Placental epithelial cell (primary cell): Measurements from ENCODE around the genes C10orf120 and HMX3.

DNA sequence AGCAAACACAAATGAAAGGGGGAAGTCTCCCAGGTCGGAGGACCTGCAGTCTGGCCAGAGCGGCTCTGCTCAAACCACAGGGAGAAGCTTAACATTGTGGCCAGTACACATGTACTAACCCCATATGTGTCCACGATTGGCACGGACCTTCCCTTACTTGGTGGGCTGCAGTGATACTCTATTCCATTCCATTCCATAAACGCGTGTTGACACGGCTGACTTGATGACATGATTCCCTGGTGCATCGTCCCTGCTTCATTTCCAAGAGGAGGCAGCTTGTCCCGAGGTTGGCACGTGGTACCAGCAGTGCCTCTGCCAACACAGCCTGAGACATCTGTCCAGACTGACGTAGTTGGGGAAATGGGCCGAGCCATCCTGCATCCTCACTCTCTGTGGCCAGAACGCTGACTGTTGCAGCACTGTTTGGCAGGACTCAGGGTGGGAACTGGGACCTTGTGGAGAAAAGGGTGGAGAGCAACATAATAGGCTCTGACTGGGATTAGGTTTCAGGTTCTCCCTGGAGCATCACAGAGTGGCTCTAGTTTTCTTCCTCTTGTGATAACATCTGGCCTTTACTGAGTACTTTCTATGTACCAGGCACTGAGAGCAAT is 118.6 kb upstream of the BTBD16 start:
- CAGE, long polyA plus RNA: no peak

GRCh38 chr10:122210298-122211207 is 60.5 kb upstream of the BTBD16 start:
- CAGE, long polyA plus RNA: no peak

- CAGE, long polyA plus RNA: no peak
These were observed 5.8 kb upstream of the ARMS2 start for GRCh38 chr10:122448542-122449153.

DNA sequence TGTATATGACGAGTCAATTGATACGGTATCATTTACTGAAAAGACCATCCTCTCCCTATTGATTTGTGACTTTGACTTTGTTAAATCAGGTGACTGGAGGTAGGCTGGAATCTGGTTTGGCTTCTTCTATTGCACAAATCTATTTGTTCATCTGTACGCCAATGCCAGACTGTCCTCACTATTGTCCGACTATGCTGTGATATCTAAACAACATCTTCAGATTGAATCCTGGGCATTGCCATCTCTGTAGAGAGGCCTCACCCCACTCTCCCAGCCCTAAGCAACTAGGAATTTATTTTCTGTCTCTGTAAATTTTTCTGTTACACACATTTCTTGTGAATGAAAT is 5.2 kb upstream of the ARMS2 start:
- CAGE, long polyA plus RNA: no peak

DNA sequence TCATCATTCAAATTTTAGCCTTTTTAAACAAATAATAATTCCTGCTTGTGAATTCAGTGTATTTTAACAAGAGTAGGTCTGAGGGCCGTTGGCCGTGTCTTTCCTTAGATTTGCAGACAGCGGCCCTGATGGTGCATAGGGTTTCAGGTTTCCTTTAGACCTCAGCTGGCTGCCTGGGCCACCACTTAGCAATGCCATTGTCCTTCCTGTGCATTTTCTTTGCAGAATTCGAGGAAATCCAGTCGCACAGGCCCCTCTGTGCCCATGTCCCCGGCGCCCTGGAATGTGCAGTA is 14.1 kb downstream of the HTRA1 start:
- CAGE, long polyA plus RNA: no peak

DNA sequence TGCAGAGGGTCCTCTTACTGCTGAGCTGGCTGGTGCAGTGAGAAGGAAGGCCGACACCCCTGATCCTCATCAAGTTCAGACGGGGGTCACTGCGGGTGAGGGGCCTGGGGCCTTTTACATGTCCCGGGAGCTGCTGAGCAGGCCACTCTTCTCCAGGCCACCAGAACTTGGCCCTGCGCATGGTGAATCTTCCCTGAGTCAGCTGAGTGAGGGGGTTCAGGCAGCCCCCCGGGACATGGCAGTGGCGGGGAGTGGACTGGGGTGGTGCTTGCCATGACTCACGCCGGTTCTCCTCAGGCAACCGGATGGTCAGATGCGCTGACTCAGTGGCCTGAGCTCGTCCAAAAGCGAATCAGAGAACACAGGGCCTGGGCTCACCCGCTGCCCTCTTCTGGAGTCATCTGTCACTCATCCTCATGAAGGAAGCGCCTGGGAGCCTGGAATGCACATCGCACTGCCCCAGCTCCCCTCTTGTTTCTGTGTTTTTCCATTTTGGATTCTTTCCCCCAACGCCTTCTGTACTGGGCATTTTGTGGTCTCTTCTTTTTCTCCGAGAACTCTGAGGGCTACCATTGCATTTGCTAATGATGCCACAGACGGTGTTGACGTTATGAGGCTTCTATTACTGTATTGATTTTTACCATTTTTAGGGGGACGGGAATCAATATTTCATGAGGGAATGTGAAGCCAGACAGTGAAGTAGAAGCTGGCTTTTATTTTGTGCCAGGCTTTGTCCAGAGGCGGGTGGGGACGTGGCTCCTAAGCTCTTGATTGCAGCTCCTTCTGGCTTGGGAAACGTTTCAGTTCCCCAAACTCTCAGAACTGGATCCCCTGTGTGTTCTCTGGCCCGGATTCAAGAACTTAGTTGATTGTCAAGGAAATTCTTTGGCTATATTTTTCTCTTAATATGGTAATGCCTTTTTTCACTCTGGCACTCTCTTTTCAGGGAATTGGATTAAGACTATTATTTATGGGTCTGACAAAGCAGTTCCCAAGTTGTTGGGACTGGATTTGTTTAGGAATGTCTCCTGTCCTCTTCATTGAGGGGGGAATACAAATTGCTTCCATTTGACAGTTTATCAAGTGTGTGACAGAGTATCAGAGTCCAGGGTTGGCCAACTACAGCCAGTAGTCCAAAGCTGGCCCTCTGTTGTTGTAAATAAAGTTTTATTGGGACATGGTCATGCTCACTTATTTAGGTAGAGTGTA is 33.8 kb downstream of the HTRA1 start:
- CAGE, long polyA plus RNA: no peak

DNA sequence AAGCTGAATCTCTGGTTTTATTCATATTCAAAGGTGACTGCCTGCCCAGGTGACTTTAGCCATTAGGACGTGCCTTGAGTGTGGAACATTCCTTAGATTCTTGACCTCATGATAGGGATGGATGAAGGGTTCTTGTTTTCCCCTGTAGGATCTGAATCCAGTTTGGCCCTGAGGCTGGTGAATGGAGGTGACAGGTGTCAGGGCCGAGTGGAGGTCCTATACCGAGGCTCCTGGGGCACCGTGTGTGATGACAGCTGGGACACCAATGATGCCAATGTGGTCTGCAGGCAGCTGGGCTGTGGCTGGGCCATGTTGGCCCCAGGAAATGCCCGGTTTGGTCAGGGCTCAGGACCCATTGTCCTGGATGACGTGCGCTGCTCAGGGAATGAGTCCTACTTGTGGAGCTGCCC is 25.4 kb downstream of the DMBT1 start:
- CAGE, long polyA plus RNA: no peak

GRCh38 chr10:122639963-122640463 is 32.6 kb upstream of the SPADH start:
- CAGE, long polyA plus RNA: no peak

GRCh38 chr10:122657049-122657552 is 15.5 kb upstream of the SPADH start:
- CAGE, long polyA plus RNA: no peak

DNA sequence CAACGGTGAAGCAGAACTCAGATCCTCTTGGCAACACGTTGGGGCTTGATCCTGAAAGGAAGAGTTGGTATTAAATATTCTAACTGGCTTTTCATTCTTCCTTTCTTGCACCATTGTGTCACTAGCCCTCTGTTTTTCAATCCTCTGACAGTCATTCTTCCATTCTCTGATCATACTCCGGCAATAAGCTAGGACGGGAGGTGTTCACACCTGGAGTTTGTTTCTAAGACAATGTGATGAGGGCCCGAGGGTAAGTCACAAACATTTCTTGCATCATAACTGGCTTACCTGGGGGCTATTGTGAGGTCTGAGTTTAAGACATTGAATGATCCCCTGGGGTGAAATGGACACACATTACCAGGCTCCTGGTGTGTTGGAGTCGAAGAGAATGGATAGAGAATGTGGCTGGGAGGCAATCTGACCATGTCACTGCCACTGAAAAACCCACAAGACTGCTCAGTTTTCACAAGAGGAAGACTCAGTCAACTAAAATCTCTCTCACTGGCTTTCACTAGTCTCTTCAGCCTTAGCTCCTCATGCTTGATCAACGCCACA is at the start of gene C10orf120:
Gene C10orf120, minus strand, starts transcription at position 230 of the 555 bp plus-strand sequence.
- CAGE, long polyA plus RNA: no peak

- CAGE, long polyA plus RNA: no peak
These were observed 13.7 kb downstream of the PSTK start for GRCh38 chr10:122993654-122994612.

- CAGE, long polyA plus RNA: no peak
These were observed 11.4 kb downstream of the IKZF5 start for GRCh38 chr10:122997113-122997631.

DNA sequence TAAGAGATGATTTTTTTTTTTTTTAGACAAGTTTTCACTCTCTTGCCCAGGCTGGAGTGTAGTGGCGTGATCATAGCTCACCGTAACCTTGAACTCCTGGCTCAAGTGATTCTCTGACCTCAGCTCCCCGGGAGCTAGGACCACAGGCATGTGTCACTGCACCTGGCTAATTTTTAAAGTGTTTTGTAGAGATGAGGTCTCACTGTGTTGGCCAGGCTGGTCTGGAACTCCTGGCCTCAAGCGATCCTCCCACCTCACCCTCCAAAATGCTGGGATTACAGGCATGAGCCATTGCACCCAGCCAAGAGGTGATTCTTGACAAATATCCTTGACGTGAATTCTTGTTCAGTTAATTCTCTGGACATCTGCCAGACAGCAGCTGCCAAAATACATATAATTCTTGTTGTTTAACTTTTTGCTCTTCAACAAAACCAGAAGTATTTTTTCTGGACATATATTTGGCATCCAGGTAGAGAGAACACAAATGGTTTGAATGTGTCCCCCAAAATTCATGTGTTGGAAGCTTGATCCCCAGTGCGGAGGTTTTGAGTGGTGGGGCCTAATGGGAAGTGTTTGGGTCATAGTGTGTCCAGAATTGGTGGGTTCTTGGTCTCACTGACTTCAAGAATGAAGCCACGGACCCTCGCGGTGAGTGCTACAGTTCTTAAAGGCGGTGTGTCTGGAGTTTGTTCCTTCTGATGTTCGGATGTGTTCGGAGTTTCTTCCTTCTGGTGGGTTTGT is 3.2 kb downstream of the ACADSB start:
- CAGE, long polyA plus RNA: no peak

- CAGE, long polyA plus RNA: no peak
These were observed at the start of gene HMX3 for GRCh38 chr10:123135040-123136366. Gene HMX3, plus strand, starts transcription at chr10:123135970.

DNA sequence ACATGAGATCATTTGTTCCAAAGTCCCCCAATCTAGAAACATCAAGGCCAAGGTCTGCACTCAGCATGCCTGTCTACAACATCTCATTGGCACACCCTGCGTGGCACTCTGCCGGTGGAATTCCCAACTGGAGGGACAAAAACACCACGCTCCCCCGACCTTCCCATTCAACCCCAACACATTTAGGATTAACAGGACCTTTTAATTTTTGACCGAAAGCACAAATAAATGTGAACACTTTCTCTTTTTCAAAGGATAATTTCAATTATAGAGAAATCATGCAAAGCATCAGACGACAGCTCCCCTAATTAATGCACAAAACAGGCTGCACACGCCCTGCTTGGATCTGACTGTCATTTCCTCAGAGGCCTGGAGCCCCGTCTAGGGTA is 31.3 kb downstream of the CPXM2 start:
- CAGE, long polyA plus RNA: no peak

DNA sequence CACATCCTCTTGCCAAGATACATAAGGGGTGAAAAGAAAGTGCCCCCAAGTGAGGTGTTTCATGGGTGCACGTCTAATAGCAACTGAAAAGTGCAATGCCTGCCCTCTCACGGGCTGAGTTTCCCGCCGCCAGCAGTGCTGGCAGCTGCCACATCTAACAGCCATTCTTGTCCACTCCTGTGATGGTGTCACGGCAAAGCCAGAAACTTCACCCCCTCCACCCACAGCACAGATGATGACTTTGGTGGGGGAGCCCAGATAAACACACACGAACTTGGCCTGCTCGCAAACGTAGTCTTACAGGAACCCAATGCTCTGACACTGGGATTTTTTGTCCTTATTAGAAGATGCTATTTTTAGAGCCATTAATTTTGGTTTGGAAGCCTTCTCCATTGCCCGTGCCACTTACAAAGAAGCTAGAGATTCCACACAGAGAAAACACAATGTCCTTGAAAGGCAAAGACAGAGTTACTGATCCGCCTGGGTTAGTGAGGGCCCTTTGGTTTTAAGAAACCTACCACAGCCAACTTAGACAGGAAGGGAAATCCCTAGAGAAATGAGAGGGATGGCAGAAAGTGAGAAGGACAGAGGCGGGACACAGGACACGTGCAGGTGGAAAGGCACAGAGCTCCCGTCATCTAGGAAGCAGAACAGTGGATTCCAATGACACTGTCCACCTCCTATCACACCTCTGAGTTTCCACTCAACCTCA is 26.6 kb downstream of the CPXM2 start:
- CAGE, long polyA plus RNA: no peak

- CAGE, long polyA plus RNA: no peak
These were observed 82.7 kb downstream of the CHST15 start for GRCh38 chr10:124010679-124011128.

DNA sequence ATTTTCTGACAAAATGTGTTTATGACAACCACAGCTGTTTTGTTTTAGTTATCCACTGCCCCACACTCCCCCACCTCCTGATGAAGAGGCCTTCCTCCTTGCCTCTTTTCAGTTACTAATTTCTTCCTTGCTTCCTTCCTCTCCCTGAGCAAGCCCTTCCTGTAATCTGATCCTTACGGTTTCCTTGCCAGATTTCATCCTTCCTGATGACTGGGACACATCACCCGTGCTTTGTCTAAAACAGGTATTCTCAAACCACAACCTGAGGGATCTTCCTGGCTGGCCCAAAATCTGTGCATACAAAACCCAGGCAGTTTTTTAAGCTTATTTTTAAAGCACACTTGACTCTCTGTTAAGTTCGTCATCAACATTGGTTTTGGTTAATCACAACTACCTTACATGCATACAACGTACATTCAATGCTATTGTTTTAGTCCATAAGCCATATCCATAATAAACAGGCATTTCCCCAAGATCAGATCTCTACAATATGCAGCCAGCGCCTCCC is 39.3 kb downstream of the CHST15 start:
- CAGE, long polyA plus RNA: no peak

DNA sequence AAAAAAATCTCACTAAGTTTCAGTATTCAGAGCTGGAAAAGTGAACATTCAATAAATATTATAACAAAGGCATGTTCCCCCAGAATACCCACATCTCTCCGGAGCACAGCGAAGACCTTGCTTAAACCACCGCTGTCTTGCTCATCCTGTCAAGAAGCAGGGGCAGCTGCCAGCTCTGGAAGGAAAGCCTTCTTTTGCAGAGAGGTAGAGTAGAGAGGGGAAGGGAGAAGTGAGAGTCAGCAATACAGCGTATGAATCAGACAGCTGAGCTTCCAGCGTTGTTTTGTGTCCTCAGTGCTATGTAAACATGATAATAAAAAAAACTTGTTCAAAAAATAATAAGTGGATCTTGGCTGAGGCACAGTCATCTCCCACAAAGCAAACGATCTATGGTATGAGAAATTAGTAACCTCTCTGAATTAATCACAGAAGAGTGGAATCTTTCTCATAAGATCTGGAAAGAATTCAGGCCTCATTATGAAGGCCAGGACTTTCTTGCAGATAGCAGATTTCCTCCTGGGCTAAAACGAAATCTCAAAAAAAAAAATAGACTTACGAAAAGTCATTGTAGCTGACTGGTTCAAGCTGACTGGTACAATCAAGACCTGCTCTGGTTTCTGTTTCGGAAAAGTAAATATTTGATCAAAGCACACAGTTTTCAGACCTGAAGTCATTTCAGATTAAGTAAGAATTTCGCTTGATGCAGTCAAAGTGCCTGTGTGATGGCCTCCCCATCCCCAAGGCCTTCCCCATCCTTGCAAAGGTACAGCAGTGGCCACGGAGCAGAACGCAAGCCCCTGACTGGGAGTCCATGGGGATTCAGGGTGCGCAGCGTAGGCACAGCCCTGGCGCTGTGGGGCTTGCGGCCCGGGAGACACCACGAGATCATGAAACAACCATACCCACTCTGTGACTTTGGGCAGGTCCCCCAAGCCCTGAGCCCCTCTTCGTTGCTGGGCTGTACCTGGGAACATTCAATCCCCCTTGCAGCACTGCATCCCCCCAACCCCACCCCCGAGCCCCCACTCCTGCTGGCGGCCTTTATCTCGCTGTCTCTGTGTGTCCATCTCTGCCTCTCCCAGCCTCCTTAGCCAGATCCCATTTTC is 29.4 kb downstream of the CHST15 start:
- CAGE, long polyA plus RNA: no peak

DNA sequence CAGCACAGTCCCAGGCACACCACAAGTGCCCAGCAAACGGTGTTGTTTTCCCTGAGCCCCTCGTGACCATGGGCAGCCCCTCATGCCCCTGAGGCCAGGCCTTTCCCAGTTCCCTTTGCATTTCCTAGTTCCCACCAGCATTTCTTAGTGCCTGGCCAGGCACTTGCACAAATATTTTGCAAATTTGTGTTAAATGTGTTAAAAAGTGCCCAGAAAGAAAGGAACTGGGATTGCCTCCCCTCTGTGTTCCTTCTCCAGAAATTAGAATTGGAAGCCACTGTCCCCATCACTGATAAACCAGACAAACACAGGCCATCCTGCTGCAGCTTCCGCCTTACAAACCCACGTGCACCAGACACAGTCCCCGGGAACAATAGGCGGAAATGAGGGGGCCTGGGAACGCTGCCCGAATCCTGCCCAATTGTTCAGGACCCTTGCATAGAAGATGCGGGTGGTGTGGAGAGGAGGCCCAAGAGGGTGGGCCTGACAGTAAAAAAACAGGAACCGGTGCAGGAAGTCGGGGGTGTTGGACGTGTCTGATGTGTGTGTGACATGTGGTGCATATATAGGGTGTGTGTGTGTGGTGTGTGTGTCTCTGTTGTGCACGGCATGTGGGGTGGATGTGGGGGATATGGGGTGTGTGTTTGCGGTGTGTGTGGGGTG is 26.4 kb upstream of the CHST15 start:
- CAGE, long polyA plus RNA: no peak